LHCN-M2 (cell line): ENCODE measurements around the gene ASIC4.

GRCh38 chr2:219279582-219280326, 588 bp downstream of the DNAJB2 start:
- RAMPAGE, long total RNA, result no peak

DNA sequence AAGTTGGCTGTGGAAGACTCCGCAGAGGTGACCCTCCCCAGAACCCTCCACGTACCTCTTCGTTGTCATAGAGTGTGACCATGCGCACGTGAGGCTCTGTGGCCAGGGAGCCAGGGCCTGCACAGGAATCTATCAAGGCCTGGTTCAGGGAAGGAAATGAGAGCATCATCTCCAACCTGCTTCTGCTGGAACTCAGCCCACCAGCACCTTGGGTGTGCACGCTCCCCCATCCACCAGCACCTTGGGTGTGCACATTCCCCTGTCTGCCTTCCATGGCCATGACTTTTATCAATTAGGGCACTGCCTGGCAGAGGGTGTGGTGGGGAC, 4.7 kb downstream of the DNPEP start:
- RAMPAGE, long total RNA, result no peak

DNA sequence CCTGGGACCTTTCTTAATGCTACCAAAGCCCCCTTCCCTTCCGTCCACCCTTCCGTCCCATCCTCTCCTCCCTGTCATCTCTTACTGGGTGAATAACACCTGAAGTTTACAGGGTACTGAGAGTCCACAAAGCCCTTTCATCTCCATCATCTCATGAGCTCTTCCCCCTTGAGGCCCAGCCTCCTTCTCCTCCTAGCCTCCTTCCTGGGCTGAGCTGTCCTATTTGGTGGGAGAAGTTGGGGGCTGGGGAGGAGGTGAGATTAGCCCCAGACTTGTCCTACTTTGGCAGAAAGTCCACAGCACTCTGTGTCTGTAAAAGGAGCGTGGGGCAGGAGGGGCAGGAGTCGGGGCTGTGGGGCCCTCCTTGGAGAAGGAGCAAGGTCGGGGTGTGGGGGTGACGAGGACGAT, 10.0 kb upstream of the DES start:
- RAMPAGE, long total RNA, result no peak

GRCh38 chr2:219436917-219437546, 2.4 kb downstream of the SPEG start:
- RAMPAGE, long total RNA, result no peak

DNA sequence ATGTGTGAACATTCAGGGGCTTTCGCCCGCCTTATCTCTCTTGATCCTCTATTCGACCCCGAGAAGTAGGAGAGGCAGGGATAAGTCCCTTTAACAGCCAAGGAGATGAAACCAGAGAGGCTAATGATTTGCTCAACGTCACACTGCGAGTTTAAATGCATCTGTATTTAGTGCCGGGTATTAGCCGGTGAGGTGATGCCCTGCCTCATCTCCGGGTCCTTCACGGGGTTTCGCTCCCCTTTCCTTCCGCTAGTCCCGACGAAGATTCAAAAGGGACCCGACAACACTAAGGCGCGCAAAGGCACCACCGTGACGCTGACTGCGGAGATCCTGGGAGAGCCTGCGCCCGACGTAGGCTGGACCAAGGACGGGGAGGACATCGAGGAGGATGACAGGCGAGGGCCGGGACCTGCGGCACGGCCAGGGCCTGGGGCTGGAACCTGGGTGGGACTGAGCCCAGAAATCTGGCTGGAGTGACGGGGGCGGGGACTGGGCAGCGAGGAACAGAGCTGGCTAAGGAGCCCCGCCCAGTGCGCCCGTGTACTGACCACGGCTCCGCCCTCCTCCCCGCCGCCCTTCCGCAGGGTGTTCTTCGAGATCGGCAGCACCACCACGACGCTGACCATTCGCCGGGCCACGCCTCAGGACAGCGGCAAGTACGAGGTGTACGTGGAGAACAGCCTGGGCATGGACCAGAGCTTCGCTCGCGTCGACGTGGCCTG, 1.1 kb upstream of the GMPPA start:
- RAMPAGE, long total RNA, result no peak

- RAMPAGE, long total RNA, result no peak
Observed at GRCh38 chr2:219514089-219515280, at the start of gene ASIC4. TSS of gene ASIC4 (plus strand) at chr2:219514482.

DNA sequence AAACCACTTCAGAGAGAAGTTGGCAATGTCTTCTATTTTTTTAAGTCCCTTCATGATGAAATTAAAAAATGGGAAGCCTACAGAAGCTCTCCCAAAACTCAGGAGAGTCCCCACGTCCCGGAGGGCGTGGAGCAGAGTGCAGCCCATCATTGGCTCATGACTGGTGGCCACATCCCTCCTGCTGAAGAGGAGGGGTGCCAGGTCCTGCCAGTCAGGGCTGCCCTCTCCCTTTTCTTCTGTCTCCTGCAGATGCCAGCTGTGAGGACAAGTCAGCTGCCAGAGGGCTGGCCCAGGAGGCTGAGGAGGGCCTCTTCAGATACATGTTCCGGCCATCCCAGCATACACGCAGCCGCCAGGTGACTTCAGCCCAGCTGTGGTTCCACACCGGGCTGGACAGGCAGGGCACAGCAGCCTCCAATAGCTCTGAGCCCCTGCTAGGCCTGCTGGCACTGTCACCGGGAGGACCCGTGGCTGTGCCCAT, 2.4 kb downstream of the INHA start:
- RAMPAGE, long total RNA, result no peak

DNA sequence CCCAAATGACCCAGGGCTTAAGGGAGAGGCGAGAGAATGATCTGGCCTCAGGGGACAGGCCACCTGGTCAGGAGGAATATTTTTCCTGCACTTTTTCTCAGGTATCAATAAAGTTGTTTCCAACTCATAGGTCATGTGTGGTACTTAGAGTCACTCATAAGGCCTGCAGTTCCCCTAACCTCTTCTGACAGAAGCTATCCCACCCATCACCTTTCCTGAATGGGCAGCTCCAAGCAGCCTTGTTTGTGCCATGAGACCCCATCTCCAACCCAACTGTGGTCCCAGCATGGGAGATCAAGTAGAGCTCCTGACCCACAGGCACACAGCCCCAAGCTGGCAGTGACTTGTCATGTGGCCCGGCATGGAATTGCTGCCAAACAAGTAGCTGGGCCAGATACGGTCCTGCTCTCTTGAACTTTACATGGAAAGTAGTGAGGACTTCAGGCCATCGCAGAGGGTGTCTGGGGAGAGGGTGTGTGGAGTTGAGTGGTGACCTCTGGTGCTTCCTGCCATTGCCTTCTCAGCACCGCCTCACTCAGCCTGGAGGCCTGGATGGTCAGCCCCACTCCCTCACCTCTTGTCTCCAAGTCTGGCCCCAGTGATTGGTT, 11.0 kb upstream of the SLC4A3 start:
- RAMPAGE, long total RNA, result no peak

GRCh38 chr2:219626878-219627367, 507 bp upstream of the SLC4A3 start:
- RAMPAGE, long total RNA, result no peak

DNA sequence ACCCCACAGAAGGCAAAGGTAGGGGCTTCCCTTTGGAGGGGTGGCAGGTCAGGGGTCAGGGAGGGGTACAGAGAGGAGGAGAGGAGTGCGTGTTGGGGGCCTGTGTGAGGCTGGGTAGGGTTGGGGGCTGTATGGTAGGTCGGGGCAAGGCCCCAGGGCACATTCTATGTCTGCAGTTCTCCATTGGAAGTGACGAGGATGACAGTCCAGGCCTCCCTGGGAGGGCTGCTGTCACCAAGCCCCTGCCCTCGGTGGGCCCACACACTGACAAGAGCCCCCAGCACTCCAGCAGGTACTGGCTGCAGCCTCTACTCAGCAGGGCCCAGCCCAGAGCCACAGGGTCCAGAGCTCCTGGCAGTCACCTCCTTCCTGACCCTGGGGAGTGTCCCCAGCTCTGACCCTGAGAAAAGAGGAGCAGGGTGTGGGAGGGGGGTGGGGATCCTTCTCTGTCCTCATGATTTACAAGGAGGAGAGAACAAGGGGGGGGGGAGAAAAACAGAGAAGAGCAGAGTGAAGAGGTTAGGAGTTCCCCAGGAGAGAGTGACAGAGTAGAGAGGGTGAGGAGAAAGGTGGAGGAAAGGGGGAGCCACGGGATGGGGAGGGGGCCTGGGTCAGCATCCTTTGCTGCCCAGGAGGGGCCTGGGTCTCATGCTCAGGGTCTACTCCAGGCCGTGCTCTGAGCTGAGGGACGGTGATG, 2.1 kb downstream of the SLC4A3 start:
- RAMPAGE, long total RNA, result no peak

GRCh38 chr2:221235891-221236334, 336.2 kb downstream of the EPHA4 start:
- RAMPAGE, long total RNA, result no peak

DNA sequence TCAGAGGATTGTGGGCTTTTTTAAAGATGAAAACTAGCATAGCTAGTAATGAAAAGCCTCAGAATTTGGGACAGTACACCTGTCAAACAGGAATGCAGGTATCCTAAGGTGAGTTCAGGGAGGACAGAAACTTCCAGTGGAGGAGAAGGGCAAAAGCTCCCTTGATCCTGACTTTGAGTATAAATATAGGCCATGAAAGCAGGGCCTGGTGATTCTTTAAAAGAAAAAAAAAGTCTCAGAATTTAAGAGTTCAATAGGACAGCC, 63.3 kb downstream of the PAX3 start:
- RAMPAGE, long total RNA, result no peak

- RAMPAGE, long total RNA, result no peak
Observed at GRCh38 chr2:222434323-222434576, 9.9 kb downstream of the SGPP2 start.

DNA sequence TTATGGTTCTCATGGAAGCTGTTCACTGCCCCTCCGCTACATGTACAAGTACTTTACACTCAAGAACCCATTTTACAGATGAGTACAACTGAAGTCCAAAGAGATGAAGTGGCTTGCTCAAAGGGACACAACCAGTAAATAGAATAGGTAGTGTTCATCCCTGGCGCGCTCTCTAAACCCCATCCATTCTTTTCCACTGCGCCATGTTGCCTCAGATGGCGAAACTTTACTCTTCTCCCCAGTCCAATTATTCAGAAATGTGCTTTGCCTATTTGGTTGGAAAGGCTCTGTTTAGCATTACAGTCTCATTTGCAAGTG, 60.6 kb downstream of the SGPP2 start:
- RAMPAGE, long total RNA, result no peak

DNA sequence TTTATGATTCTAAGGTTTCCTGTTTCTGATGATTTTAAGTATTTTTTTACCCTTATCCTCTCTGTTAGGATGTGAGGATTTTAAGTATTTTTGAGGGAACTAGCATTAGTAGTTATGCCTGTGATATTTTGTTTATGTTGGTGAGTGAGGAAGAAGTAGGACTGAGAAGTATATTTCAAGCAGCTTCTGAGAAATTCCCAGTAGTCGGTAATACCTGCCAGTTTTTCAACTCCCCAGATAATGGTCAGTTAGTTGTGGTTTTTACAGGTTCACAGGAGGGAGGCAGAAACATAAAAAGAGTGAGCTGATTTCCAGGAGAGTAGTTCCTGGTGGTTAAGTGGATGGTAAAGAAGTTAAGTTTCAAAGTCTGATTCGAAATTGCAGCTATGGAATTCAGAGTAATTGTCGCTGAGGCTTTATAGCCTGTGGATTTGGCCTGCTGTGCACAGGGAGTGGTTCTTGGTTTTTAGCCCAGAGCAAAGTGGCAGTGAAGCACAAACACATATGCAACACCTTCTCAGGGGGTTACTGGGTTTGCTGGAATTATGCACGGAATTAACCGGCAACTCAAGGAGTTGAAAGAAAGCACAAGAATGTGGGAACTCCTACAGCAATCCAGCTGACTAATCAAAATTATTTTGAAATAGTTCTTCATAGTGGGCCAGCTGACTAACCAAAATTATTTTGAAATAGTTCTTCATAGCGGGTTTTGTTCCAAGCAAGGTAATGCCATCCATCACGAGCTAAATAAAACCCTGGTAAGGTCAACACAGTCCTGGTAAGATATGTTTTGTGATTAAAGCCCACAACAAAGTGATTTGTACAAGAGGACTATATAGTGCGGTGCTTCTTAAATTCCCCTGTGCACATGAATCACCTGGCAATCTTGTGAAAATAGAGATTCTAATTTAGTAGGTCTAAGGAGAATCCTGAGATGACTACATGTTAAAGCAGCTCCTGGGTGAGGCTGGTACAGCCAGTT, 94.3 kb downstream of the SGPP2 start:
- RAMPAGE, long total RNA, result no peak

GRCh38 chr2:222806042-222806506, 54.8 kb upstream of the ACSL3 start:
- RAMPAGE, long total RNA, result no peak

DNA sequence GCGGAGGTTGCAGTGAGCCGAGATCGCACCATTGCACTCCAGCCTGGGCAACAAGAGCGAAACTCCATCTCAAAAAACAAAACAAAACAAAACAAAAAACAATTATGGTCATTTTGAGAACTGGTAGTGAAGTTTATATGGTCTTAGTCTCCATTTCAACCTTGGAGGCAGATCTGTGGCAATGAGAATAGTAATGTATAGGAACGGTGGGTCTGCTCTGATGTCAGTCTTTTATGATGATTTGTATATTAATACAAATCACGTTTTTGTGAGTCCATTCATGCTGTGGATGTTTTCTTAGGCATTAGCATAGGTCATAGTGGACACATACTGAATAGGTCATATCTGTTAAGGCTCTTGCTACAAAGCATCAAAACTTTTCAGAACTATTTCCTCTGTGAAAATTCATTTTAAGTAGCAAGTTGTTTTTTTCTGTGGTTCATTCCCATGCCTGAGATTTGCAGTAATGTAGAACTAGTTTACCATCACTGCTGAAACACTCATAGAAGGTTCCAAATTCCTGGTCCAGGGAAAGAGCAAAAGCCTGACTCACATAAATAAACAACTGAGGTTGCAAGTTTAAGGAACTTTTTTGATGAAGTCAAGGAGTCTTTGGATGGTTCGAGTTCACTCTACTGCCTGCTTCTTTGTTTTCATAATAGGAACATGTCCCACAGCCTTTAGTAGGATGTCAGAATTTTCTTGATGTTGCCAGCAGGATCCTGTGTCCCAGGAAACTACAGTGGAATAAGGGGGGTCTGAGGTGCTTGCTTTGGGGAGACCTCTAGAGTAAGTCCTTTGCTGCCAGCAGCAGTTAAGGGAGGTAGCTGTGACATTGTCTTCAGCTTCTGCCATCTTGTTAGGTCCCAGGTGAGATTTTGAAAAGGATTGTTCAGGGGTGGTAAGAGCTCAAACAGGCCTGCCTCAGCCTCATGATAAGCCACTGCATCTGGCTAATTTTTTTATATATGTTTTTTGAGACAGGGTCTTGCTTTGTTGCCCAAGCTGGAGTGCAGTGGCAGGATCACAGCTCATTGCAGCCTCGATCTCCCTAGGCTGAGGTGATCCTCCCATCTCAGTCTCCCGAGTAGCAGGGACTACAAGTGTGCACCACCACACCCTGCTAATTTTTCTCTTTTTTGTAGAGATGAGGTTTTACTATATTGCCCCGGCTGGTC, 43.8 kb downstream of the ACSL3 start:
- RAMPAGE, long total RNA, result no peak

- RAMPAGE, long total RNA, result no peak
Observed at GRCh38 chr2:223052490-223053332, 721 bp downstream of the KCNE4 start.

GRCh38 chr2:223581009-223581318, 21.2 kb downstream of the SCG2 start:
- RAMPAGE, long total RNA, result no peak

- RAMPAGE, long total RNA, result no peak
Observed at GRCh38 chr2:223598417-223599259, 3.5 kb downstream of the SCG2 start.